Epithelial cell of proximal tubule (primary cell): ENCODE data around the genes KBTBD7 and MTRF1.

- RAMPAGE, long total RNA, result no peak
- RRBS, result no CpG with 5 or more reads among the region's 4 CpGs
Observed at GRCh38 chr13:40644750-40645659, 21.4 kb downstream of the FOXO1 start.

GRCh38 chr13:40801266-40802352 lies 12.2 kb downstream of the SLC25A15 start:
- RAMPAGE, long total RNA, result no peak
- RRBS, result no CpG with 5 or more reads among the region's 7 CpGs

- RAMPAGE, long total RNA, result no peak
- RRBS, result no CpG with 5 or more reads among the region's 5 CpGs
Observed at GRCh38 chr13:40916436-40917207, 102.5 kb downstream of the ELF1 start.

- RAMPAGE, long total RNA, result no peak
- RRBS, result no CpG with 5 or more reads among the region's 3 CpGs
Observed at GRCh38 chr13:40929974-40930461, 89.1 kb downstream of the ELF1 start.

DNA sequence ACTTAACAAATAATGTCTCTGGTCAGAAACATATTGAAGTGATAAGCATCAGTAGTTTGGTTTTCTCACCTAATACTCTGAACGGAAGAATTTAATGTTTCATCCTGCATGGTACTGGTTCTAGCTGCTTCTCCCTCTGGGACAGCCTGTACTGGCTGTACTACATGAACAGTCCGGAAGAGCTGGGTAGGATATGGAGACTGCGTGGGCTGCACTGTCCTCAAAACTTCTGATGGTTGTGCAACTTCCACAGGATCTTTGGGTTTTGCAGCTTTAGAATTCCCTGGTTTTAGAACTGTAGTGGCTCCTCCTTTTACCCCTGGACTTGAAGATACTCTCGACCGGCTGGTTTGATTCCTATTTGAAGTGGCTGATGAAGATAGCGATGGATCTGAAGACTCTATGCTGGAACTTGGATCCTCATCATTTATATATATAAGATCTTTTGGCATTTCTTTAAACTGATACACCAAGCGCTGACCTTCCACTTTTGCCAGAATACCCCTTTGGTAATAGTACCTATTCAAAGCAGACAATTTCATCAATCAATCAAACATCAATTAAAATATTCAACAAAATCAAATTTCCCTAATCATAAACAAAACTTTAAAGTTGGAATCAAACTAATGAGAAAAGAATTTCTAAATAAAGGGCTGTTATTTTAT lies 78.1 kb downstream of the ELF1 start:
- RAMPAGE, long total RNA, result no peak
- RRBS, result no CpG with 5 or more reads among the region's 7 CpGs

DNA sequence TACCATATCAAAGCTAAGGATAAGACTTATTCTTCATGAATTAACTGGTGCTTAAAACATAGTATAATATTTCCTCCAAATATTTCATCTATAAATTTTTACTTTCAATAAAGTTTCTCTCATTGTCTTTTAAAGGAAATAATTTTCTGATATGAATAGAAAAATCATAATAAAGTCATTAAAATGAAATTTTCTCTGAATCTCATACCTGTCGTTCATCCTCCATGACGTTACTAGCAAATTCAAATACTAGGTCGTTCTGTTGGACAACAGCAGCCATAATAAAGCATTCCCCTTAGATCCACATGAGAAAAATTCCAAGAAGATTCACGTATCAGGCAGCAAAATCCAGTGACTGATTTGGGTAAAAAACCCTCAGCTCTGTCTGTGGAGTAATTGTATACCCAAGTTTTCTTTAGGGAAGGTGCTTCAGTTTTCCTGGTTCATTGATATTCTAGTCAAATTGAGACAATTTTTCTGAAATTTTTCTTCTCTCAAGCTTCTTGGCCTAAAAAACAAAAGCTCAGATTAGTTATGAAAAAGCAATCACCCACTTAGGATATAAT lies 37.3 kb downstream of the ELF1 start:
- RAMPAGE, long total RNA, result no peak
- RRBS, result no CpG with 5 or more reads among the region's 4 CpGs

DNA sequence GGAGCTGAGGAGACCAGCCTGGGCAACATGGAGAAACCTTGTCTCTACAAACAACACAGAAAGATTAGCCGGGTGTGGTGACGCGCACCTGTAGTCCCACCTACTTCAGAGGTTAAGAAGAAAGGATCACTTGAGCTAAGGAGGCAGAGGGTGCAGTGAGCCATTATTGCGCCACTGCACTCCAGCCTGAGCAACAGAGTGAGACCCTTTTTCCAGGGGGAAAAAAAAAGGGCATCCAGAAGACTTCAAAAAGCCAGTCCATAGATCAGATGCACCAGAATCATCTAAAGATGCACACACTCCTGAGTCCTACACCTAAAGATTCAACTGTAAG lies 19.9 kb upstream of the WBP4 start:
- RAMPAGE, long total RNA, result no peak
- RRBS, result no CpG with 5 or more reads among the region's 4 CpGs

DNA sequence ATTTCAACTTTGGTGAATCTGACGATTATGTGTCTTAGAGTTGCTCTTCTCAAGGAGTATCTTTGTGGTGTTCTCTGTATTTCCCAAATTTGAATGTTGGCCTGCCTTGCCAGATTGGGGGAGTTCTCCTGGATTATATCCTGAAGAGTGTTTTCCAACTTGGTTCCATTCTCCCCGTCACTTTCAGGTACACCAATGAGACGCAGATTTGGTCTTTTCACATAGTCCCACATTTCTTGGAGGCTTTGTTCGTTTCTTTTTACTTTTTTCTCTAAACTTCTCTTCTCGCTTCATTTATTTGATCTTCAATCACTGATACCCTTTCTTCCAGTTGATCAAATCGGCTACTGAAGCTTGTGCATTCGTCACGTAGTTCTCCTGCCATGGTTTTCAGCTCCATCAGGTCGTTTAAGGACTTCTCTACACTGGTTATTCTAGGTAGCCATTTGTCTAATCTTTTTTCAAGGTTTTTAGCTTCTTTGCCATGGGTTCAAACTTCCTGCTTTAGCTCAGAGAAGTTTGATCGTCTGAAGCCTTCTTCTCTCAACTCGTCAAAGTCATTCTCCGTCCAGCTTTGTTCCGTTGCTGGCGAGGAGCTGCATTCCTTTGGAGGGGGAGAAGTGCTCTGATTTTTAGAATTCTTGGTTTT lies 14.5 kb upstream of the WBP4 start:
- RAMPAGE, long total RNA, result no peak
- RRBS, result no CpG with 5 or more reads among the region's 14 CpGs

GRCh38 chr13:41107170-41108069 lies 25.2 kb downstream of the KBTBD6 start:
- RAMPAGE, long total RNA, result no peak
- RRBS, result 87% methylated on average over 1 of the region's 22 CpGs

- RAMPAGE, long total RNA, result no peak
- RRBS, result 2% methylated on average over 7 of the region's 75 CpGs
Observed at GRCh38 chr13:41193835-41194930, at the start of gene KBTBD7. Gene KBTBD7 (minus strand): TSS chr13:41194569.

DNA sequence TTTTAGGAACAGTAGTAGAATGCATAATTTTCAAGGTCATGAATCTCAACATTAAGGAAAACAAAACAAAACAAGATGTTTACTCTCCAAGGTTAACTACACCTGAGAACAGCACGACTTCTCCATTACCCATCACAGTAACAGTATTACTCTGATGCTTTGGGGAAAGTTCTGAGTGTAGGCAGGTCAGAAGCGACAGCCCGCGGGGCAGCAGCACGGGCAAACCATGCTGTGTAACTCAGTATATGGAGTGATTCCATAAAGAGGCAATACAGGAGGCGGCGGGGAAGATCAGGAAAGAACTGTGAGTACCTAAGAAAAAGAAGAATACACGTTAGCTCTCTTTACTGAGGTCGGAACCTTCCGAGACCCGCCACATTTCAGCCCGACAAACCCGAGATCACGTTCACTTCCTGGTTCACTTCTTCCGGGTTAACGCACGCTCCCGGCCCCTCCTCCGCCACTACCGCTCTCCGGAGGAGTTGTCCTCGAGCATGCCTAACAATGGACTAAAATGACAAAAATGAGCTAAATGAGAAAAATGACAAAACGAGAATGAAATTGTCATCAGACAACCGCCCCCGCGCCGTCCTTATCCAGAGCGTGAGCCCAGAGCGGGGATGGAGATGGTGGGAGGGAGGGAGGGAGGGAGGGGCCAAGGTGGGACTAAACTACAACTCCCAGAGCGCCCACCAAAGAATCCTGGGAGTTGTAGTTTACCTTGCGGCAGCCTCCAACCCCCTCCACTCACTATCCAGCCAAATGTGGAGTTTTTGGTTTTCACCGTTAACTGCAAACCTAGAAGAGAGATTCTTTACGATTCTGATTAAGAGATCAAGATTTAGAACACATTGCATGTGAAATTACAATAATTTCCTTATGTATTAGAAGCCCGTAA lies at the start of gene MTRF1:
TSS of gene MTRF1 (minus strand) at position 404 of the 898 bp plus-strand sequence.
- RAMPAGE, long total RNA, result no peak
- RRBS, result no CpG with 5 or more reads among the region's 34 CpGs

DNA sequence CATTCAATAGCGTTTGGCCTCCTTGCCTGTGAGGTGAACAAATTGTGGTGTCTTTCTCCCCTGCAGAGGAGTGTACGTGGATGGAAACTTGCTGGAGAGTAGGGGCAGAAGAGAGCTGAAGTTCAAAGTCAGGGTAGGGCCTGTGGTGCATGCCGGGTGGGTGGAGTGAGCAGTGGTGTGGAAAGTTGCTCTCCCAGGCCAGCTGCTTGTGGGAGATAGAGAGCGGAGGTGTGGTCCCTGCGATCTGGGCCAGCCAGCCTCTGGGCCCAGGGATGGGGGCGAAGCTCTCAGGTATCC lies 6.5 kb downstream of the RGCC start:
- RAMPAGE, long total RNA, result no peak
- RRBS, result no CpG with 5 or more reads among the region's 6 CpGs

DNA sequence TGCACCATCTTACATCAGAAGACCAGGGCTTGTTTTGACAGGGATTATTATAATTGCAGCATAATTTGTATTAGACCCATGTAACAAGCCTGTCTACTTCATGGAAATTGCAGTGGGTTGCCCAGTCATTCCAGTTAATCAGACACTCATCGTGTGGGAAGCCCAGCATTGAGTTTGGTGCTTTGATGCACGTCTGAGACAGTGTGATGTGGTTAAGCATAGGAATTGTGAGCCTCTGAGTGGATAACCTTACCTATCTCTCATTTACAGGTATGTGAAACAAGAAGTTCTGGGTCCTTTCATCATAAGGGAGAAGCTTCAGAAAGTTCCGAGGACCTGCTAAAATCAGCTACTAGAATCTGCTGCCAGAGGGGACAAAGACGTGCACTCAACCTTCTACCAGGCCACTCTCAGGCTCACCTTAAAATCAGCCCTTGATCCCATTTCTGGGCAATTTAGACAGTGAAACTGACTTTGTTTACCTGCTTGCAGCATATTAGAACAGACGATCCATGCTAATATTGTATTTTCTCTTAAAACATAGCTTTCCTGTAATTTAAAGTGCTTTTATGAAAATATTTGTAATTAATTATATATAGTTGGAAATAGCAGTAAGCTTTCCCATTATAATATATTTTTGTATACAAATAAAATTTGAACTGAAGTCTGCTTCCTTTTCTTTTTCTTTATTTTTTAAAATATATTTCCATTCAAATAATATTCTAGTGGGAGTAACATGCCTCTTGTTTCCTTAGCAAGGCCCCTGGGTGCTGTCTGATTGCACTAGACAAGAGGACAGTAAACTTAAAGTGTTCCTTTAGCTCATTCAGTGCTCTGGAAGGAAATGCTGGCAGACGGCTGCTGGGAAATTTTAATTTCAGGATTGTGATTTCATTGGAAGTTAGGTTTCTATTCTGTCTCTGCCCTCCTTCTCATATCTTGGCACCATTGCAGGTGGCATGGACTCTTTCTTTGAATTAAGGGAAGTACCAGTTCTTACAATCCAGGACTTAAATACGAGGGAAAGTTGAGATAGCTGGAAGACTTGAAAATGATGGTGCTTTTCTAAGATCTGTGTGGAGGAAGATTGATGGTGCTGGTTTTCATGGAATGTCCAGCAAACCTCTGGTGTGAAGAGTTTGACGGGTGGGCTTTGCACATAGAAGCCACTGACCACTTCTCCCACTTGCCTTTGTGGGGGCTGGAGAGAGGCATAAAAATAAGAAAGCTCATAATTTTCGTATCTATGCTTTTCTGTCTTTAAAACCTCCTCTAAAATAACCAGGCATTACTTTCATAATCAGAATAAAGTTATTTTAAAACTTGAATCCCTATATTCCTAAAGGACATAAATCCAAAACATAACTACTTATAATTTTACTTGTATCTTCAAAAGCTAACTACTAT lies 13.4 kb downstream of the RGCC start:
- RAMPAGE, long total RNA, result no peak
- RRBS, result no CpG with 5 or more reads among the region's 9 CpGs

GRCh38 chr13:41488167-41488567 lies 30.8 kb downstream of the RGCC start:
- RAMPAGE, long total RNA, result no peak
- RRBS, result no CpG with 5 or more reads among the region's 2 CpGs

DNA sequence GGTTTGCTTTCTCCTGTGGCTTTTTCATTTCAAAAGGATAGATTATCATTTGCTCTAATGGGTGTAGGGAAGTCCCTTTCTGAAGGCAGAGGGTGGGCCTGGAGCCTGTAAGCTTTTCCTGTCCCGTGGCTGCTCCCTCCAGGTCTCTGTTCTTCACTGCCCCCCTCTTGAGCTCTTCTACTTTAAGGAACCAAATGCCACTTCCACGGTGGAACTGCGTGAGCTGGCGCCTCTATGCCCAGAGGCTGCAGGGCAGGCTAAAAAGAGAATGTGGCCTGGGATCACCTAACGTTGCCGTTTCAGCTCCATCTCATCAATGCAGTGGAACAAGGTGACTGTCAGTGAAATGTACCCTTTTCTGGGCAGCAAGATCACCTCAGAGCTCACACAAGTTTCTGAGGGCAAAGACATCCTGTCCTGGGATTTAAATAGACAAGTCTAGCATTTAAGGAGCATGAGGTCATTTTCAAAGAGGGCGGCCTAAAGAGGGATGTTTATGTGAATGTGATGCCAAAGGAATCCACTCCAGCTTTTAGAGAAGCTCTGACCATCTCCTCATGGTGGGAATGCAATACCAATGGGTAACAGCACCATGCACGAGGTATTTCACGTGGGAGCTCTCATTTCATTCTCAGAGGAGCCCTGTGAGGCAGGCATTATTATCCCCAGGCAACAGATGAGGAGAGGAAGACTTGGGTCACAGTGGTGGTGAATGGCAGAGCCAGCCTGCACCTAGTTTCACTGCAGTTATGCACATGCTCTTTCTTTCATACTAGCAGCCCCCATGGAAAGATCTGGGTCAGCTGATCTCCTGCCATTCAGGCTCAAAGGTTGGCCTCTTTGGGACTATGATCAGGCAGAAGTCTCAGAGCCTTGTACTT lies 39.2 kb downstream of the RGCC start:
- RAMPAGE, long total RNA, result no peak
- RRBS, result no CpG with 5 or more reads among the region's 9 CpGs

DNA sequence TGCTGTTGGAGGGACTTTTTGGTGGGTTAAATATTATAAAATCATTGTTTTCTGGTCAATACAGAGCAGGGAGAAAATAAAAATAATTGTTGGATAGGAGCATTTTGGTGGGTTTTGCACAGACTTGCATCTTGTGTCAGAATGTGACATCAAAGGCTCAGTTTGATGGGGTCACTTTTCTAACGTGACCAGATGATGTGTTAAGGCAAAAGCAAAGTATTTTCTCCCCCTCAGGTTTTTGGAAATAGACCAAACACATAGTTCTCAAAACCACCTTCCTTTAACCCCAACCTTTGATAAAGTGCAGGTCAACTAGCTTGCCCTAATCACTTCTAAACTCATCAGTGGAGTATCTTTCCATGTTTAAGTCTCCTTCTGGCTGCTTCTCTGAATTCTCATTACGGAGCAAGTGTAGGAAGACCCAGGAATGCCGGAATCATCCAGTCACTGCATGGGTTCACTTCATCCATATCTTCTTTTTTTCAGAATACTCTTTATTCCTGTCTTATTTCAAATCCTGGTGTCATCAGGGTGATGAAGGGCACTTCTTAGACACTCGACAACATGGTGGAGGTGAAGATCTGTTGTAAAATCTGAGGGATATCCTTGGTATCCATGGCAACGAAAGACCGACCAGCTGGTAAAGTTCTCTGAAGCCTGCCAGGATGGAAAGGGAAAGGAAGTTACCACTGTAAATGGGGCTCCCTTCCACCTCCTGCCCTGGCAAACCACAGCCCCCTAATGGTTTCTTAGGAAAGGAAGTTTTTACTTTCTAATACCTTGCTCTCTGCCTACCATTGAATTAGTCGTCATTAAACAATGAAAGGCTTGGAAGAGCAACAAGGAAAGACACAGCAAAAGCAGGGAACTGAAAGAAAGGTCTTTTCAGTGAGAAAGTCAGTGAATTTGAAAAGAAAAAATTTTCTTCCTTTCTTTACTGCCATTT lies 110.6 kb downstream of the RGCC start:
- RAMPAGE, long total RNA, result no peak
- RRBS, result no CpG with 5 or more reads among the region's 7 CpGs

- RAMPAGE, long total RNA, result no peak
- RRBS, result no CpG with 5 or more reads among the region's 2 CpGs
Observed at GRCh38 chr13:41938980-41939364, 21.9 kb downstream of the VWA8 start.

DNA sequence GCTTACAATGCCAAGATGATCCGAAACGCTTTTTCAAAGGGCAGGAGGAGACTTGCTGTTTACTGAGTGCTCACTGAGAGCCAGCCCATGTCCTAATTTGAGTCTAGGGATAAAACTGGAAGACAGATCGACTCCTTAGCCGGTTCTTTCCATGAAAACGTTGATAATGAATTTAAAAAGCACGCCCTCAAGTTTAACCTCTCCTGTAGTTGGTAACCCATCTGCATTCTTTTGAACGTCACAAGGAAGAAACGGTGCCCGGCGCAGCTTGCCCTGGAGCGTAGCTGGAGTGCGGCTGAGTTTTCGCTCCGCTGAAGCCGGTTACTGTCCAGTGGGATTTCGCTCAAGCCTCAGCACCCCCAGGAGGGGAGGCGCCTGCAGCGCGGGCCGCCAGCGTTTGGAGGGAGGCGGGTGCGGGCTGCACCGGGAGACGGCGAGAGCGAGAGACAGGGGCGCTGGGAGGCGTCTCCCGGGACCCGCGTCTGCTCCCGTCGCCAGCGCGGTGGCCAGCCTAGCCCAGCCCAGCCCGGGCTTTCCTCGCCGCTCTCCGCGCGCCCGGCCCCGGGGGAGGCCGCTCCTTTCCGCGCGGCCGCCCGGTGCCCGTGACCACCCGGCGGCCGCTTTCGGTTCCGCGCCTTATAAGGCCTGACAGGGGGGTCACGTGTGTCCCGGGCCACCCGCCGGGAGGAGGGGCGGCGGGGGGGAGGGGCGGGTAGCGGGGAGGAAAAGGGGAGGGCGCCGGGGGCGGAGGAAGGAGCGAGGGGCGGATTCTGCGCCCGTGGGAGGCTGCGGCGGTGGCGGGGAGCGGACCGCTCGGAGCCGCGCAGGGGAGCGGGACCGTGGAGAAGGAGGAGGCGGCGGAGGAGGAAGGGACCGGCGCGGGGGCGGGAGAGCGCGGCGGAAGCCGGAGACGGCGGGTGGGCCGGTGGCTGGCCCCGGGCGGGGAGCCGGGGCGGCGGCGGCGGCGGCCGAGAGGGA lies 8.4 kb upstream of the DGKH start:
- RAMPAGE, long total RNA, result no peak
- RRBS, result 2% methylated on average over 46 of the region's 104 CpGs

DNA sequence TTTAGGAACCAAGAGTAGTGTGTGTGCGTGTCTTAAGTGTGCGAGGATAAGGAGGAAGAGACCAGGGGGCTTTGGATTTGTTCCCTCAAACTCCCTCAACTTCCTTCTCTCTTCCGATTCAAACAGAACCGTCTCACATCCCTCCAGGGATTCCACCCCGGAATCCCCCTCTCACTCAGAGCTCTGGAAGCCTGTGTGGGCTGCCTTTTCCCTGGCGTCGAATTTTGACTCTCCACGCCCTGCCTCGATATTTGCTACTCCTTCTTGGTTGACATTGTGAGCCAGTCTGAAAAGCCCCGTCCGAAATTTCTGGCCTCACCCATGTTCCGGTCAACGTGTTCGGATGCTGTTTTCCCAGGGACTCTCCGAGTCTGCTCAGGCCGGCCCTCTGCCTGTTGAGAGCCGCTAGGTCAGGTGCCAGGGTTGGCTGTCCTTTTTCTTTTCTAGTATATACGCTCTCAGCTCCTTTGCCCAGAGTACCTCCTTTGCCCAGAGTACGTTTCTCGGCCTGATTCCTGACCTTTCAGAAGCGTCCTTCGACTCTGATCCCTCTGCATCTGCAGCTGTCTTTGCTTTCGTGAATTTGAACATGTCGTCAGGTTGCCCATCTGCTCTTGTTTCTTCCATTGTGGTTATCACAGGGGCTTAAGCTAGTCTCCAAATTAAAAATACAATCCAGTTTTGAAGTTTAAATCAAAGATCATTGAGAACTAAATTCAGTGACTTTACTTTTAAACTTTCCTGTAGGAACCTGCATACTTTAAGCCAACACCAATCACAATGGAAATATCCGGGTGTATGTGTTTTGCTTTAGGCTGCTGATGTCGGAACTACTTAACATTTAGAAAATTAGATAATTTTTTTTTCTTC lies 6.7 kb upstream of the DGKH start:
- RAMPAGE, long total RNA, result no peak
- RRBS, result 3% methylated on average over 4 of the region's 26 CpGs

GRCh38 chr13:42271267-42271729 lies 654 bp upstream of the AKAP11 start:
- RAMPAGE, long total RNA, result no peak
- RRBS, result 12% methylated on average over 3 of the region's 14 CpGs